ENCODE results near the genes OVOL1, CCDC85B, FOSL1 and GAL3ST3.

DNA sequence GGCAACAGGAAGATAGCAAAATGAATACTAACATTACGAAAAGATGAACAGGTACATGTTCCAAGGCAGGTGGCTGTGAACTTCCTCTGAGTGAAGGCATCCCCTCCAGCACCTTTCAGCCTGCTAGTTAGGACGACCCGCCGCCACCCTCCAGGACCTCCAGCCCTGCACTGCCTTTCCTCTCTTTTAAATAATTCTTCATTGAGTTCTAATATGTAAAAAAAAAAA lies 42.1 kb downstream of the FRMD8 start:
- PRO-cap, result no peak

GRCh38 chr11:65435580-65436404 lies 49.4 kb downstream of the FRMD8 start:
- PRO-cap, result no peak

DNA sequence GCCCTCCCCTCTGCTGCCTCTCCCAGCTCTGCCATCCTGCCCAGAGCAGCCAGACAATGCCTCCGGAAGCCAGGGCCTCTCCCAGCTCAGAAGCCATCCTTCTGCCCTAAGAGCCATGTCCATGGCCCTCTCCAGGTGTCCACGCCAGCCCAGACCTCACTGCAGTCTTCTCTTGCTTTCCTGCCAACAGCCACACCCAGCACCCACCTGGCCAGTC lies 34.5 kb upstream of the SCYL1 start:
- PRO-cap, result no peak

DNA sequence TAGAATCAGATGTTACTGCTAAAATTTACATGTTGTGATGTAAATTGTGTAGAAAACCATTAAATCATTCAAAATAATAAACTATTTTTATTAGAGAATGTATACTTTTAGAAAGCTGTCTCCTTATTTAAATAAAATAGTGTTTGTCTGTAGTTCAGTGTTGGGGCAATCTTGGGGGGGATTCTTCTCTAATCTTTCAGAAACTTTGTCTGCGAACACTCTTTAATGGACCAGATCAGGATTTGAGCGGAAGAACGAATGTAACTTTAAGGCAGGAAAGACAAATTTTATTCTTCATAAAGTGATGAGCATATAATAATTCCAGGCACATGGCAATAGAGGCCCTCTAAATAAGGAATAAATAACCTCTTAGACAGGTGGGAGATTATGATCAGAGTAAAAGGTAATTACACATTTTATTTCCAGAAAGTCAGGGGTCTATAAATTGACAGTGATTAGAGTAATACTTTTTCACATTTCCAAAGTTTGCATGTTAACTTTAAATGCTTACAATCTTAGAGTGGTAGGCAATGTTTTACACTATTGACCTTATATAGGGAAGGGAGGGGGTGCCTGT lies 21.3 kb upstream of the SCYL1 start:
- PRO-cap, result no peak

DNA sequence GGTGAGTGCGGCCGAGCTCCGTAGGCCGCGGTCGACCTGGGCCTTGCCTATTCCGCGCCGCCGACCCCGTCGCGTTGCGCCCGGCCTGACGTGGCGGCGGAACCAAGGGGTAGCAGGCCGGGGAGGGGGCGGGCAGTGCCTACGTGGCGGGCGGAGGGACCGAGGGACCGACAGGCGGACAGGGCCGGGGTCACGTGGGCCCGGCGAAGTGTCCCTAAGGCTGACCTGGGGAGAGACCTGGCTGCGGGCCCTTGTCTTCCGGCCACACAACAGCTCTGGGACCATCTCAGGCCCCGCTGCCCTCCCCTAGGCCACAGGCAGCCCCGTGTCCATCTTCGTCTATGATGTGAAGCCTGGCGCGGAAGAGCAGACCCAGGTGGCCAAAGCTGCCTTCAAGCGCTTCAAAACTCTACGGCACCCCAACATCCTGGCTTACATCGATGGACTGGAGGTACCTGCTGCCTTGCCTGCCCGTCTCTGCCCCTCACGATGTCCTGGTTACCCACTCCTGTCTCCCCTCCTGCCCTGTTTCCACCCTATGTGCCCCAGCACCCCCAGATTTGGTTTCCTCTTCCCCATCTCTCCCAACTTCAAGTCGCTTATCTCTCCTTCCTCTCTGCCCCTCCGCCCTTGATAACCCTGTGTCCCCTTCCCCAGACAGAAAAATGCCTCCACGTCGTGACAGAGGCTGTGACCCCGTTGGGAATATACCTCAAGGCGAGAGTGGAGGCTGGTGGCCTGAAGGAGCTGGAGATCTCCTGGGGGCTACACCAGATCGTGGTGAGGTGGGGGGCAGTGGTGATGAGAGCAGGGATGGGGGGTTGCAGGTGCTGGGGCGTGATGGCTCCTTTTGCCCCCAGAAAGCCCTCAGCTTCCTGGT lies 621 bp downstream of the SCYL1 start:
- PRO-cap, result no peak

DNA sequence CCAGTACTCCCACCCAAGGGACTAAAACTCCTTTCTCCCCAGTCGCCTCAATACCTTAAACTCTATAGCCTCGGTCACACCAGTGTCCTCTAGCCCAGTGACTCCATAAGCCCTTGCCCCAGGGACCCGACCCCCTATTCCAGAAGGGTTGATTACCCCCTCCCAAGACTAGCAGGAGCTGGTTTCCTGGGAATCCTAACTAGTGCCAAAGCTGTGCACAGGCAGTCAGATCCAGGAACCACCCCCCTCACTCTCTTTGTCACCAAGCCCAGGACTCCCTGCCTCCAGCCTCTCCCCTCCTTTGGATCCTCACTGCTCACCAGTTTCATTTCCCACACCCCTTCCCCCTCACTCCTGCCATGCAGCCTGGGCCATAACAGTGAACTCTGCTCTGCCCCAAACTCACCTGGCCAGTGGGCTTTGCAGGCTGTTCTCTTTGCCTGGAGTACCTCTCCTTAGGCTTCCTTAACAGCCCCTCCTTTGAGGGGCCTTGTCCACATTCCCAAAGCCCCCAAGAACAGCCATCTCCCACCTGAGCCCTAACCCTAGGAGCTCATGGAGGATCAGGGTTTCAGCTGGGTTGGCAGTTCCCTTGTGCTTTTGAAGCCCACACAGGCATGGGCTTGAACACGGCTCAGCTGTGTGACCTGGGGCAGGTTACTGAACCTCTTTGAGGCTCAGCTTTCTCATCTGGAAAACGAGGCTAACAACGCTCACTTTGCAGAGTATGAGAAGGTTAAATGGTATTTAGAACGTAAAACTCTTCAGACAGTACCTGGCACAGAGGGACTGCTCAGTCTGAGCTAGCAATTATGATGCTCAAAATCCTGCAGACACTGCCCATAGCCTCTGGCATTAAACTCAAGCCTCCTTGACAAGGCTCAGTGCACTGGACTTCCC lies 9.5 kb downstream of the LTBP3 start:
- PRO-cap, result no peak

- PRO-cap, result no peak
These were observed 3.9 kb upstream of the KCNK7 start for GRCh38 chr11:65599150-65600270.

DNA sequence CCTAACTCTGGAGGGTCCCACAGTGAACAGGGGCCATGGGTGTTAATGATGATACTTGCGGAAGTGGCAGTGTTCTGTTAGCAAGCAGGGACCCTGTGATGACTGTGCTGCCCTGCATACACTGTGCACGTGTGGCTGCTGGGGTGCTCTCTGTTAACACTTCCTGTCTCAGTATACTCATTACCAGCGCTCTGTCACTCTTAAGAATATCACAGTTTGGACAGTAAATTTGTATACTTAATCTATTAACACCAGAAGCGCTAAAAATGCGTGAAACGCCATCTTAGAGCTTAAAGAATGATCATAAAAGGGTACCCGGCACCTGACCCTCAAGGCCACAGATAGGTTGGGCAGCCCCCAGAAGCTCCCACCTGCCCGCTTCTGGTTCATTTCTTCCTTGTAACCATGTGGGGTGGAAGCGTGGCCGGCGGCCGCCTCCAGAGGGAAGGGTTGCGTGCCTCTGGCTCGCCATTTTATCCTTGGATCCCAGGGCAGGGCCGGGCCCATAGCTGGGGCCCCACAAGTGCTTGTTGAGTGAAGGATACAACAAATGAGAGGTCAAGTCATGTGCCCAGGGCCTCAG lies 5.7 kb downstream of the PCNX3 start:
- PRO-cap, result no peak

DNA sequence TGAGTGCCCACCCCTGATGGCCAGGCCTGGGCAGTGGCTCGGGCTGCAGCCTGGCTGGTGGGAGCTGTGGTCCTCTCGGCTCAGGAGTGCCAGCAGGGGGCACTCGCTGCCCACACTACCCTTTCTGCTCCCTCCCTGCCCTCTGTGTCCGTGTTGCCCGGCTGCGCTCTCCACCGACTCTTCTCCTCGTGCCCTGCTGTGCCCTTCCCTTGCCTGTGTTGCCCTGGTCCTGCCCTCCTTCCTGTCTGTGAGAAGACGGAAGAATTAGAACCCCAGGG lies 10.4 kb downstream of the PCNX3 start:
- PRO-cap, result no peak

- PRO-cap, result no peak
These were observed at the start of gene OVOL1 for GRCh38 chr11:65786208-65787273. TSS of gene OVOL1 (plus strand) at chr11:65787063.

DNA sequence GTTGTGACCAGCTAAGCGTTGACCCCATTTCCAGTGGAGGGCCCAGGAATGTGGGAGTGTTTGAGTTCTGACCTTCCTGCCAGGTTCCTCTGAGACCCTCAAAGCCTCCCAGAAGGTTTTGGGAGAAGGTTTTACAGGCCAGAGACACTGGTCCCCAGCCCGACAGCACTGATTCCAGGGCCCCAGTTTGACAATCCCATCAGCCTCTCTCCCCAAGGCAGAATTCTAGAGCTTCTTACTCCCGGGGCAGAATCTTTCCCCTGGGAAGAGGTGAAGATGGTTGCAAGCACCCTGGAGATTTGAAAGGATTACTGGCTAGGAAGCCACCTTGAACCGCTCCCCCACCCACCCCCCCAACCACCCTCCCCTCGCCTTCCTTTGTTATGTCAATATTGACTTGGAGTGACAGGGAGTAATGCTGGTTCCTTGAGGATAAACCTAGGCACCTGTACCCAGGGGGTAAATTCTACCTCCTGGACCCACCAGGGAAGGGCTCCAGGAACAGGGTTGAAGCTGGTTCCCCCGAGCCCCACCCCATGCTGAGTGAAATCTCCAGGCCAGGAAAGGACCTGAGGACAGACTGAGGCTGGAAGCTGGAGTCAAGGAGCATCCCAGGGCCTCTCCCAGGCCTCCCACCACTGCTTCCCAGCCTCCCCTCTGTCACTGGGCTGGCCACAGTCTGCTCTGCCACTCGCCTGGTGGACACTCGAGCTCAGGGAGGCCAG lies 3.0 kb downstream of the OVOL1 start:
- PRO-cap, result no peak

GRCh38 chr11:65792292-65792876 lies 5.5 kb downstream of the OVOL1 start:
- PRO-cap, result no peak

GRCh38 chr11:65850673-65851037 lies 7.3 kb downstream of the CFL1 start:
- PRO-cap, result unidirectional peak, minus-strand start at chr11:65850911

DNA sequence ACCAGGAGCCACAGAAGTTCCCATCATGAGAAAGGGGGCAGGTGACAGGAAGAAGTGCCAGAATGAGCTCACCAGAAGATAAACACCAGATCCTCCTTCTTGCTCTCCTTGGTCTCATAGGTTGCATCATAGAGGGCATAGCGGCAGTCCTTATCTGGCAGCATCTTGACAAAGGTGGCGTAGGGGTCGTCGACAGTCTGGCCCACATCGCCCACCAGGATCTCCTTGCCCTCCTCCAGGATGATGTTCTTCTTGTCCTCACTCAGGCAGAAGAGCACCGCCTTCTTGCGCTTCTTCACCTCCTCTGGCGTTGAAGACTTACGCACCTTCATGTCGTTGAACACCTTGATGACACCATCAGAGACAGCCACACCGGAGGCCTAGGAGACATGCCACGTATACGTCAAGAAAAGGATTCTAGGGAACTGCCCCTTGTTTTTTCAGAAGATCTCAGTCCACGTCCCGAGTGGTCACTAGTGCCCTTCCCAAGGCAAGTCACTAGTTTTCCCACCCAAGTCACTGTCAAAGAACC lies 2.1 kb downstream of the CFL1 start:
- PRO-cap, result no peak

GRCh38 chr11:65861727-65862807 lies 1.8 kb downstream of the MUS81 start:
- PRO-cap, result no peak

DNA sequence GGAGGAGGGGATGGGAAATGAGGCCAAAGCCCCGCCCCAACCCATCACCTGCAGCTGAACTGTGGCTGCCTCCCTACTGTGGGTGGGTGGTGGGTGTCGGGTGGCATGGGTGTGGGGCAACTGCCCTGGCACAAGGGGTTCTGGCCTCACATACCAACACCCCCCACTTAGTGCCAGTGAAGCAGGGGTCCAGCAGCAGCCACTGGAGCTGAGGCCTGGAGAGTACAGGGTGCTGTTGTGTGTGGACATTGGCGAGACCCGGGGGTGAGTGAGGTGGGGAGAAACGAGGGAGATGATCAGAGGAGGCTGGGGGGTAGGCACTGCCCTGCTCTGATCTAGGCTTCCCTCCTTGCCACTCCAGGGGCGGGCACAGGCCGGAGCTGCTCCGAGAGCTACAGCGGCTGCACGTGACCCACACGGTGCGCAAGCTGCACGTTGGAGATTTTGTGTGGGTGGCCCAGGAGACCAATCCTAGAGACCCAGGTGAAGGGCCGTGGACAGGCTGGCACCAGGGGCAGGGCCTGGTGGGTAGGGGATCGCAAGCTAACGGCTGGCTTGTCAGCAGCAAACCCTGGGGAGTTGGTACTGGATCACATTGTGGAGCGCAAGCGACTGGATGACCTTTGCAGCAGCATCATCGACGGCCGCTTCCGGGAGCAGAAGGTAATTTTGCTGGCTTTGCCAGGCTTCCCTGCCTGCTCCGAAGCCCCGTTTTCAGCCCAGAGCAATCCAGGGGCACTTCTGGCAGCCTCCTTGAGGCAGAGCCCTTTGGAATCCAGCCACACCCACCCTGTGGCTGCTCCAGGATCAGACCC lies 3.2 kb downstream of the MUS81 start:
- PRO-cap, result no peak

- PRO-cap, result bidirectional peak, plus-strand start at chr11:65890674, minus-strand start at chr11:65890497
These were observed at the start of gene CCDC85B for GRCh38 chr11:65890379-65890766. TSS of gene CCDC85B (plus strand) at chr11:65890673.

DNA sequence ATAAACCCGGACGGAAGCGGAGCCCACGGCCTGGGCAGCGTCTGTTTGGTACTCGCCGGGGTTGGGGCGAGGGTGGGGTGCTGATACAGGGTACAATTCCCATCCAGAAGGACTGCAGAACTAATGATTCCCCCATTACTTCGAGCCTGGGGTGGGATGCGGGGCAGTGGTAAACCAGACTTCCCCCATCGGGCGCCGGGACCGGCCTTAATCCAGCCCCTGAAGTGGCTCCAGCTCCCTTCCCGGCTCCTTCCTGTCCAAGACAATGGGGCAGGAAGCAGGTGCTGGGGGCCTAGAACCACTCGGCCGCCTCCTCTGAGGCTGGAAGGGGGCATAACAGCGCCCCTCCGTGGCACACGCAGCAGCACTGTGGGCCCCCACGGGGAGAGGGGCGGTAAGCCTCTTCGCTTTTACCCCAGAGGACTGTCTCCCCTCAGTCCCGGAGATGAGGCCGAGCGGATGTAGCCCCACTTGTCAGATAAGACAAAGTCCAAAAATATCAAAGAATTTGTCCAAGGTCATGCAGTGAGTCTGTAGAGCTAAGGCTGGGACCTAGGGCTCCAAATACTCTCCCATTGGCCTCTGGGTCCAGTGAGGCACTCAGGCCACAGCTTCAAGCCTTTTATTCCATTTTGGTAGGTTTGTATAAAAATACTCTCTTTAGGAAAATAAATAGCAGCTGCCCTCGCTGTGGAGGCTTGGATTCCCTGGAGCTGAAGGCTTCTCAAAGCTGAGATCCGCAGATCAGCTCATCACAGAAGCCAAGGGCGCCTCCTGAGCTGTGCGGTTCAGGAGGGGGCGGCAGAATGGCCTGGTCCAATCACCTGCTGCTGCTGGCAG lies 1.4 kb downstream of the CCDC85B start:
- PRO-cap, result no peak

DNA sequence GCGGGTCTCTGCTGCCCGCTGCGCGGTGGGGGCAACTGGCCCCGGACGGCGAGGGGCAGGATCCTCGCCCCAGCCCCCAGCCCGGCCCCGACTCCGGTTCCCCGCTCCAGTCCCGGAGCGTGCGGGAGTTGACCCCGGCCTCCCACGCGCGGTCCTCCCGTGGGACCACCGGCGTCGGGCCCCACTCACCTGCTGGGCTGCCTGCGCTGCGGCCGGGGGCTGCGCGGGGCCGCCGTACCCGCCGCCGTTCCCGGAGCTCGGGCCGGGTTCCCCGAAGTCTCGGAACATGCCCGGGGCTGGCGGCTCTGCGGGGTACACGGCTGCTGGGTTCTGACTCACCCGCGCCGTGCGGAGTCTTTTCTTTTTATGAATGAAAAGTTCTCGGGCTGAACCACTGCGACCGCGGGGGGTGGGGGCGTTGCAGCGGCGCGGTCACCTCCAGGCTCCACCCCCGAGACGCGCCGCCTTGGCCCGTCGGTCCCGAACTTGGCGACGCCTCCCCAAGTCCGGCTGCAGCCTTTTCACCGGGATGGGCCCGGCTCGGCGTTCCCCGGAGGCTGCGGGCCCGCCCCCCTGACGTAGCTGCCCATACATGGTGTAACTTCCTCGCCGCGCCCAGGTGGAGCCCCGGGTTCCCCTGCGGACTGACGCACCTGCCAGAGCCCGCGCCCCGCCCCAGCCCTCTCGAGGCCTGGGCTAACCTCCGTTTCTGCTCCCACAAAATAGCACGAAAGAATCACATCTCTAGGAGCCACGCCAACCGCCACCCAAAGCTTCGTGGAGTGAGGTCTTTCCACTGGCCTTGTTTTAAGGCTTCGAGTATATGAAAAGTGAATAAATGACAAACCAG lies at the start of gene FOSL1:
Gene FOSL1 (minus strand): TSS at position 337 of the 850 bp plus-strand sequence.
- PRO-cap, result unidirectional peak, minus-strand start at position 337 of the sequence; unidirectional peak, minus-strand start at position 488 of the sequence; unidirectional peak, minus-strand start at position 523 of the sequence

DNA sequence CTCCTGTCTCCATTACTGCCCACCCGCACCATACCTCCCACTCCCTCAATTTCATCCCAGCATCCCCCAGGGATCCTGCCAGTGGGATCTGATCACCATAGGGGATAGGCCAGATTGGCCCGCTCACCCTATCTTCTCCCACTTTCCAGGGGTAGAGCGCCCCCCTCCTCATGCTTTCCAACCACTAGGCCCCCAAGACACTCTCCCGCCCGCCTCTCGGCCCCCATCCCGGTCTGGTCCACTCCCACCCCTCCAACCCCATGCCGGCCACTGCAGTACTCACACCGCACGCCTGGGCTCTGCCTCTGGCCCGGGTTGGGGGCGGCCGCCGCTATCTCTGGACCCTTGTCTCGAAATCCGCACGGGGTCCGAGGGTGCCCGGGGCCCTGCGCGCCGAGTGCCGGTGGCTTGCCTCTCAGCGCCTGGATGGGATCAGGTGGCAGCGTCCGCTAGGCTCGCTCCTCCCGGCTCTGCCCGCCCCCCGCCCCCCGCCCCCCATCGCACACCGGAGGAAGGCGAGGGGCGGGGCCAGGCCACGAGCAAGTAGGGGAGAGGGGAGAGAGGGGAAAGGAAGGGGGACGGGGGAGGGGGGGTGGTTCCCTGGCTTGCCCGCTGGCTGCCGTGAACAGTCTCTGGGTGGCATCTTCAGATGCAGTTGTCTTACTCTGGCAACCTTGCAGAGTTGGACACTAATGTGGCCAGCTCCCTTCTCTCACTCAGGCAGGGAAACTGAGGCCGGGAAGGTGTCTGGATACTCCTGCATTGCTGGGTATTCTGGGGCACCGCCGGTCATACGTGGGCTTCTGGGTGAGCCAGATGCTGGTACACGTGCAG lies at the start of gene GAL3ST3:
Gene GAL3ST3 (minus strand): TSS at position 434 of the 834 bp plus-strand sequence.
- PRO-cap, result no peak